ENCODE data around the genes EVA1B, DNALI1 and MANEAL.

- RRBS, result no CpG with 5 or more reads among the region's 5 CpGs
These were observed 24.7 kb downstream of the MAP7D1 start for GRCh38 chr1:36180584-36181221.

- RRBS, result no CpG with 5 or more reads among the region's 33 CpGs
These were observed 19.4 kb upstream of the SH3D21 start for GRCh38 chr1:36286356-36287483.

GRCh38 chr1:36303528-36304831 lies 2.2 kb upstream of the SH3D21 start:
- RRBS, result no CpG with 5 or more reads among the region's 32 CpGs

GRCh38 chr1:36323461-36323943 lies at the start of gene EVA1B:
Gene EVA1B (minus strand): TSS chr1:36323645.
- RRBS, result 2% methylated on average over 31 of the region's 51 CpGs

- RRBS, result no CpG with 5 or more reads among the region's 3 CpGs
These were observed 18.7 kb downstream of the STK40 start for GRCh38 chr1:36367107-36367405.

- RRBS, result no CpG with 5 or more reads among the region's 4 CpGs
These were observed 16.8 kb downstream of the STK40 start for GRCh38 chr1:36368701-36369502.

DNA sequence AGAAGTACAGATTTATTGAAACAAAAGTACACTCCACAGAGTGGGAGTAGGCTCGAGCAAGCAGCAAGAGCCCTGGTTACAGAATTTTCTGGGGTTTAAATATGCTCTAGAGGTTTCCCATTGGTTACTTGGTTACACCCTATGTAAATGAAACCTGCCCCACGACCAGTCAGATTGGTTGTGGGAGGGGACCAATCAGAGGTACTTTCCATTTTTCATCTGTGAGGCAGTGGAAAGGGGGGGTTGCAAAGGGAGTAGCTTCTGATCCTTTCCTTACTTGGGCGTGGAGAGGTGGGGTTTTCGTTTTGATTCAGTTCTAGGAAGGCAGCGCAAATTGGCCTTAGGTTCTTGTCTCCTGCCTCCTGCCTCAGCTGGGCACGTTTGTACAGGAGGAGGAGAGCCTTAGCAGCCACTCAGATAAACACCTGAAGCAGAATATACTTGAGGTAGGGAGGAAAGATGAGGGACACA lies 14.2 kb upstream of the LSM10 start:
- RRBS, result no CpG with 5 or more reads among the region's 6 CpGs

- RRBS, result no CpG with 5 or more reads among the region's 10 CpGs
These were observed 21.3 kb upstream of the LSM10 start for GRCh38 chr1:36418842-36419632.

DNA sequence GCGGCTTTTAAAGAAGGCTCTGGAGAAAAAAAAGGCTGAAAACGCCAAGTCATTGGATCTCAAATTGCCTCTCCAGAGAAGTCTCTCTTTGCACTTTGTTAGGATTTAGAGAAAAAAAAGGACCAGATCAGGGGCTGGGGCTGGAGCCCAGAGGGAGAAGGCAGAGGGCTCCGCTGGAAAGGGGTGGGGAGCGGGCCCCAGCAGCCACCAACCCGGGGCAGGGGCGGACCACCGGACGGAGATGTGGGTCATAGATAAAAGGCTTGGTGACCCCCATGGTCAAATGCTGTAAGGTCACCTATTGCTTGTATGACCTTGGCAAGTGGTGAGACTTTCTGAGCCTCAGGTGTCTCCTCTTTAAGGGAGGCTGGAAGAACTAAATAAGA lies 209.8 kb downstream of the GRIK3 start:
- RRBS, result no CpG with 5 or more reads among the region's 8 CpGs

DNA sequence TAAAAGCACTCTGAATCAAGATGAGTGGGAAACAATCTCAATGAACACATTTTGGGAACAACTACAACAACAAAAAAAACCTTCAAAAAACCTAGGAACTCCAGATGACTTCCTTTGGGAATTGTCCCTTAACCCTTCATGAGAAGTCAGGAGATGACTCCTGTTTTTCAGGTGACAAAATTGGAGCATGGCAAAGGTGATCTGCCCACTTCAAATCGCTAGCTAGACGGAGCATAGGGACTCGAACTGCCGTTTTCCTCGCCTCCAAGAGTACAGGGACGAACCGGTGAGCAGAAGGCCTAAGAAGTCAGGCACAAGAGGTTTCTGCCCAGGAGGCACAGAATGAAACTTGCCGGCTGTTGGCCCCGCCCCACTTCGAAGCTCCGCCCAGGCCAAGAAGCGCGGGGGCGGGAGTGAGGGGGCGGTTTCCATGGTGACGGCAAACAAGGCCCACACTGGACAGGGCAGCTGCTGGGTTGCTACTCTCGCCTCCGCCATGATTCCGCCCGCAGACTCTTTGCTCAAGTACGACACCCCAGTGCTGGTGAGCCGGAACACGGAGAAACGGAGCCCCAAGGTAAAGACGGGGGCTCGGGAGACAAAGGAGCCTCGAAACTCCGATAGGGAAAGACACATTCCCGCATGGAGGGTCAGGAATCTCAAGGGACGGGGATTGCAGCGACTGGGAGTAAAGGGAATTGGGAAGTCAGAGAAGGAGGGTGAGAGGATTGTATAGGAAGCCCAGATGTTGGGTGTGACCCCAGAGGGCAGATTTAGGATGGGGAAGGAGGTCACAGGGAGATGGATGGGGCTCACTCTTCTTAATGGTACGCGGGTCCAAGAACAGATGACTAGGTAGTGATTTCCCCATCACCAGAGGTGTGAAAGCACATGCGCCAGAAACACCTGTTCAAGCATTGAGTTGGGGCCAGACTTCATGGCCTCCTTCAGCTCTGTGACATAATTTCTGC lies at the start of gene DNALI1:
TSS of gene DNALI1 (plus strand) at position 442 of the 971 bp plus-strand sequence.
- RRBS, result 6% methylated on average over 2 of the region's 34 CpGs

GRCh38 chr1:37568757-37569437 lies 12.2 kb downstream of the DNALI1 start:
- RRBS, result no CpG with 5 or more reads among the region's 7 CpGs

DNA sequence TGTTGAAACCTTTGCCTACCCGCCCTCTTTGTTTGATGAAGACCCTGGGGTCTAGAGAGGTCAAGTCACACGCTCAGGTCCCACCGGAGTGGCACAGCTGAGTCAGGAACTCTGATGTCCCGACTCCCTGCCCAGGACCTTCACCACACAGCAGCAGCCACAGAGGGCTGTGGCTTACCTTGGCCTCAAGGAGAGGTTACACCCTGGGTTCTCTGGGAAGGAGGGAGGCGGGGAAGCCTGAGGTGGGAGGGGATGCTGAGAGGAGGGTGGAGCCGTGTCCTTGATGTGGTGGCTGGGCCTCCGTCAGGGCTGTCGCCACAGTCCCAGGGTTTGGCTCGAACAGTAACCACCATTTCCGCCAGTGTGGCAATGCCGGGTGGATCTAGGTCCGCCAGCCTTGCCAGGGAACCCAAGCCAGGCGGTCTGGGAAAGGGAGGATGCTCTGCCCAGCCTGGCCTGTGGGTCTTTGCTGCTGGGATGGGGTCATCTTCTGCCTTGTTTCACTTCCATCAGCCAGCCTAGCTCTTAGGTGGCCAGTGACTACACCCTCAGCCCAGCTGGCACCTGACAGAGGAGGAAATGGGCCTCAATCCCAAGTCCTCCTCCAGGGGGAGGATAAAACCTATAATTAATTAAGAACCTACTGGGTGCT lies 16.4 kb downstream of the C1orf109 start:
- RRBS, result no CpG with 5 or more reads among the region's 13 CpGs

GRCh38 chr1:37752160-37752428 lies 12.8 kb downstream of the EPHA10 start:
- RRBS, result 13% methylated on average over 3 of the region's 7 CpGs

DNA sequence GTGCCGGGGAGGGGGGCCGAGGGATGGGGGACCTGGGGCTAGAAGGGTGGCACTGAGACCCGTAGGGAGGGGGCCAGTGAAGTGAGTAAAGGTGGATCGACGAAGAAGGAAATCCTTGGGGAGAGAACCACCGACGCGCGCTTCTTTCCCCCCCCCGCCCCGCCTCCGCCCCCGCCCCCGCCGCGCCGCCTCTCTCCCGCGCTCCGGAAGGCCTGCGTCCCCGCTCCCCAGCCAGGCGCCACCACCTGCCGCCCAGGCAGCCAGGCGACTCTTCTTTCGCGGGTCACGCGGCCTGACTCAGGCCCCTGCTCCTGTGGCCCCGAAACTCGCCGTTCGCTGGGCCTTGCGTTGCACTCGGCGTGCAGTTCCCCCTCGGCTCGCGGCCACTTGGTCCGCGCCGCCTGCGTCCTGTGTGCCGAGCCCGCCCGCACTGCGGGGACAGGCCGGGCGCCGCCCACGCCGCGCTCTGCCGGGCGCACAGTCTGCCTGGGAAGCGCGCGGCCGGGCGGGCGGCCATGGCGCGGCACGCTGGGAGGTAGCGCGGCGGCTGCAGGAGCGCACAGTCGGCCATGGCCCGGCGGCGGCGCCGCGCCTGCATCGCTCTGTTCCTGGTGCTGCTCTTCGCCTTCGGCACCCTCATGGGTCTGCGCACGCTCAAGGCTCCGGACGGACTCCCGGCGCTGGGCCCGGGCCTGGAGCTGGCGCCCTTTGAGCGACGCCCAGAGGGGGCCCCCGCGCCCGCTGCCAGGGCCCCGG lies at the start of gene MANEAL:
TSS of gene MANEAL (plus strand) at position 234 of the 756 bp plus-strand sequence.
- RRBS, result 2% methylated on average over 29 of the region's 92 CpGs

GRCh38 chr1:37947428-37947970 lies 646 bp upstream of the INPP5B start:
- RRBS, result 79% methylated on average over 1 of the region's 8 CpGs

DNA sequence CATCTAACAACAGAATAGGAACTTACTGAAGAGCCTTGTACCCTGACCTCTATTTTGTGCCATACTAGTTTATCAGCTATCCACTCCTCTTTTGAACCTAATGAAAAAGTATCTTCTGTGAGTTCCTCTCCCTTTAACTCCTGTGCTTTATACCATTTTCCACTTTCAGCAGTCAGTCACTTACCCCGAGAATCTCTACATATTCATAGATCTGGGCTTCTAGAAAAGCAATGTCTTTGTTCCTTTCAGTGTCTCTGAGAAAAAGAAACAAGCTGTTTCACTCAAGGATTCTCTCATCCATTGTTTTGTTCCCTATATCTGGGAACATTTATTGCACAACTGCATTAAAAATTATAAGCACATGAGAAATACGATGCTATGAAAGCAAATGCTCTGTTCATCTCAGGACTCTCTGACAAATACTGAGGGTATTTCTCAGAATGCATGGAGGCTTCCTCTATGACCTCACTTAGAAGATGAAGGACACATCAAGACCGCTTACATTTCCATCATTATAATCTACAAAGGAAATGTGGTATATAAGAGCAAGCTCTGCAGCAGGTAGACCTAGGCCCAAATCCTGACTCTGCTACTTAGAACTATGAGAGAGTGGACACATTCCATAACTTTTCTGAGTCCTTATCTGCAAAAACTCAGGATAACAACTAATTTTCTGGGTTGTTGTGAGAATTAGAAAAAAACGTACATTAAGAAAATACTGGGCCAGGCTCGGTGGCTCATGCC lies 12.9 kb downstream of the SF3A3 start:
- RRBS, result no CpG with 5 or more reads among the region's 5 CpGs

DNA sequence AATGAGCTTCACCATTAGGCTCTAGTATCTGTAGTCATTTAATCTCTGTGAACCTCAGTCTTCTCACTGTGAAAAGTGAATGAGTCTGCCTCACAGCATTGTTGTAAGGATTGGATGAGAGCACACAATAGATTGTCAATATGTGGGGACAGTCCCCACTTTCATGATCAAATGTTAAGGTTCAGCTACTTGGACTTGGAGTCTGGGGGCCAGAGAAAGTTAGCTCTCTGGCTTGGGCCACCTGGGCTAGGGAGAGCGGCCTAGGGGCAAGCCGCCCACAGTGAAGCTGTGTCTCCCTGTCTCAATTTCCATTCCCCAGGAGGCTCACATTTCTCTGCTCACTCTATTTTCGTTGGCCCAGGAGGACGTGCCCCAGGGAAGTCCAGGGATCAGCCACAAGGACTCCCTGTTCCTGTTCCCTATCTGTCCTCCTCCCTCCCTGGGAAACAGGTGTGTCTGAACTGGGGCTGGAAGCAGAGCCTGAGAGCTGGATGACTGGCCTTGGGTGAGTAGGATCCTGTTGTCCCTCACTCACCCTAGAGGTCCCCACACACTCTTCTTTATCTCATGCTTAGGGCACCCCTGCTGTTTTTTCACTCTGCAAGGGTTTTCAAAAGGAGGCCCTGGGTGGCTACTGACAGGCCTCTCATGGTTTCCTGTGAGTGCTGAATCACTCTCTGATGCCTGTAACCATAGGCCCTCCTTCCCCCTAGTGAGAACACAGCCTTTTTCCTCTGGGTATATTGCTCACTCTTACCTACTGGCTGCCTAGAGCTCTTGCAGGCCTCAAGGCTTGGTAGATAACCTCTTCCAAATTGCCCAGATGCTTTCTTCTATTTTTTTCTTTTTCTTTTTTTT lies 3.5 kb upstream of the UTP11 start:
- RRBS, result no CpG with 5 or more reads among the region's 4 CpGs

DNA sequence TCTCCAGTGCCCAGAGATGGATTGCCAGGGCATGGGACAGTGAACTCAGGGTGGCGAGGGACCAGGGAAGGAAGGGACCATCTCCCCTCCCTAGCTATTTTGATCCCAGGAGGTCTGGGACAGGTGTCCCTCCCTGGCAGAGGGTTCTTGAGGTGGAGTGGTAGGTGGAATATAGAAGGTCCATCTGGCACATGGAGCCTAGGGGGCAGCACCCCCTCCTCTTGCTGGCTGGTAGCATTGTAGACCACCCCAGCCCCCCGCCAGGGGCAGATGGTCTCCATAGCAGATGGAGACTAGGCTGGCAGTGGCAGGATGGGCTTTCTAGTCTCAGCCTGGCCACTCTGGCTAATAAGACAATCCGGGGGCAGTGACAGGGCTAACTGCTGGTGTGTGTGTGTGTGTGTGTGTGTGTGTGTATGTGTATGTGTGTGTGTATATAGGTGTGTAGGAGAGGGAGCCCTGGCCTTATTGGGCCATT lies 16.0 kb downstream of the UTP11 start:
- RRBS, result no CpG with 5 or more reads among the region's 3 CpGs

- RRBS, result 27% methylated on average over 5 of the region's 15 CpGs
These were observed 17.6 kb upstream of the POU3F1 start for GRCh38 chr1:38064048-38064807.

Data from AG04449 (cell line).